ENCODE results near the genes PKD2L1, SCD and SEMA4G.

GRCh38 chr10:100329982-100330231, at the start of gene PKD2L1:
Gene PKD2L1, minus strand, starts transcription at chr10:100330228.
- PRO-cap, 2 experiments, result no peak in any of the 2 experiments

DNA sequence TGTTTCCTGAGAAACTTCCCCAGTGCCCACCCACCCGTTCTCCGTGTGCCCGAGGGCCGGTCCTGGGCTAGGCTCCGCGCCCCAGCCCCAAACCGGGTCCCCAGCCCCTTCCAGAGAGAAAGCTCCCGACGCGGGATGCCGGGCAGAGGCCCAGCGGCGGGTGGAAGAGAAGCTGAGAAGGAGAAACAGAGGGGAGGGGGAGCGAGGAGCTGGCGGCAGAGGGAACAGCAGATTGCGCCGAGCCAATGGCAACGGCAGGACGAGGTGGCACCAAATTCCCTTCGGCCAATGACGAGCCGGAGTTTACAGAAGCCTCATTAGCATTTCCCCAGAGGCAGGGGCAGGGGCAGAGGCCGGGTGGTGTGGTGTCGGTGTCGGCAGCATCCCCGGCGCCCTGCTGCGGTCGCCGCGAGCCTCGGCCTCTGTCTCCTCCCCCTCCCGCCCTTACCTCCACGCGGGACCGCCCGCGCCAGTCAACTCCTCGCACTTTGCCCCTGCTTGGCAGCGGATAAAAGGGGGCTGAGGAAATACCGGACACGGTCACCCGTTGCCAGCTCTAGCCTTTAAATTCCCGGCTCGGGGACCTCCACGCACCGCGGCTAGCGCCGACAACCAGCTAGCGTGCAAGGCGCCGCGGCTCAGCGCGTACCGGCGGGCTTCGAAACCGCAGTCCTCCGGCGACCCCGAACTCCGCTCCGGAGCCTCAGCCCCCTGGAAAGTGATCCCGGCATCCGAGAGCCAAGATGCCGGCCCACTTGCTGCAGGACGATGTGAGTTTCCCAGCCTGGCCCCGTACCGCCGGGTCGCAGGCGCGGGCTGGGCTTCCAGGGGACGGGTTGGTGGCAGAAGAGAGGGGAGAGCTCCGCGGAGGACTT, at the start of gene SCD:
SCD (plus strand) TSS at position 472 of the 875 bp plus-strand sequence.
- PRO-cap, 2 experiments, result peak in 2 of 2 experiments; most common plus-strand start position 349 of the sequence (in 2); most common minus-strand start position 179 of the sequence (in 1)

GRCh38 chr10:100739688-100740463, 5.5 kb upstream of the PAX2 start:
- PRO-cap, 2 experiments, result no peak in any of the 2 experiments

GRCh38 chr10:100745966-100746389, 596 bp downstream of the PAX2 start:
- PRO-cap, 2 experiments, result no peak in any of the 2 experiments

DNA sequence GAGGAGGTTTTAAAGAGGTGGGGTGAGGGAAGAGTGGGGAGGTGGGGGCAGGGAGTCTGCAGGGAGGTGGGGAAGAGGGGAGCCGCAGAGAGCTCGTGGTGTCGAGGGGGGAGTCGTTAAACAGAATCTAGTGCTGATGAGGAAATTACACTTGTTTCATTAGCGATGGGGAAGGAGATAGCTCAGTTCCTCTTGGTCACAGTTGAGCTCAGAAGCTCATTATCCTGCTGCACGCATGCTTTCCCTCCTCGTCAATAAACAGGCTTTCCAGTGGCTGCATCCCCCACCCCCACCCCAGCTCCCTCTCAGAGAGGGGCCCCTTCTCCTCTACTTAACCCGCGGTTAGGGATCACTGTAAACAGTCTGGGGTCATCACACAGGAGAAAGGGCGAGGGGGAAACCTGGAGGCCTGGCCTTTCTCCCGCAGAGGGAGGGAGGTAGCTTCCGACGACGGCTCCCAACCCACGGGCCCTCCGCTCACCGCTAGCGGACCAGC, 80.6 kb downstream of the PAX2 start:
- PRO-cap, 2 experiments, result no peak in any of the 2 experiments

DNA sequence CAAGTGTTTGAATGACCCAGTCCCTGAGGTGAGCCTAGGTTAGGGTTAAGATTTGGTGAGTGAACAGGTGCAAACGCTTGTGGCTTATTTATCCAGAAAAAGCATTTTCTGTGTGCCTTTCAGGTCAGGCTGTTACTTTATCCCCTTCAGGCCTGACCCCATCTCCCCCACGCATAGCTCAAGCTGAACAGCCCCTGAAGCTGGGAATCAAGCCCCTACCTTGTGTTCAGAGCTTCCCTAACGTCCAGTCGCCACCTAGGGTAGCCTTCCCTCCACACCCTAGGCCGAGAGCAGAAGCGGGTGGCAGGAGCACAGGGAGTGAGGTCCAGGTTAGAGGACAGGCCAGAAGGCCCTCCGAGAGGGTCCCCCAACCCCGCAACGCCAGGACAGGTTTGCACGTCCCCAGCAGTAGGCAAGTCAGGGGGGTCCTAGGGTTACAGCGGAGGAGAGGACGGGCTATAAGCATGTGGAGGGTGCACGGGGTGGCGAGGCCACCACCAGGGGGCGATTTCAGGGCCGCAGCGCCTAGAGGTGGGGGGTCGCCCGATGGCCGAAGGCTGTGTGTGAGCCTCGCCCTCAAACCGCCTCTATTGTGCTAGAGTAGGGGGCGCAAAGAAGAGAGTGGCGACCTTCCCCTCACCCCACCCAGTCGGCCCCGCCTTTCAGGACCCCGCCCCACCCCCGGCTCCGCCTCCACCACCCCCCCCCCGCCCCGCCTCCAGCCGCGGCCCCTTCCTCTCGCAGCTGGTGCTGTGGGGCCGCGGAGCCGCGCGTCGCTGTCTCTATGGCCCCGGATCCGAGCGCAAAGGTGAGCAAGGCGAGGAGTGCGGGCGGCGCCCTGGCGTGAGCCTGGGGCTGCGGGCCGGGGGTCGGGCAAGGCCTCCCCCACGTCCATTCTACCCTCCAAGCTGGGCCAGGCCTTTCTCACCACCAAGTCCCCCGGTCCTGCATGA, at the start of gene SEMA4G:
SEMA4G (plus strand) TSS at position 721 of the 953 bp plus-strand sequence.
- PRO-cap, 2 experiments, result peak in 1 of 2 experiments; most common plus-strand start position 779 of the sequence (in 1)

DNA sequence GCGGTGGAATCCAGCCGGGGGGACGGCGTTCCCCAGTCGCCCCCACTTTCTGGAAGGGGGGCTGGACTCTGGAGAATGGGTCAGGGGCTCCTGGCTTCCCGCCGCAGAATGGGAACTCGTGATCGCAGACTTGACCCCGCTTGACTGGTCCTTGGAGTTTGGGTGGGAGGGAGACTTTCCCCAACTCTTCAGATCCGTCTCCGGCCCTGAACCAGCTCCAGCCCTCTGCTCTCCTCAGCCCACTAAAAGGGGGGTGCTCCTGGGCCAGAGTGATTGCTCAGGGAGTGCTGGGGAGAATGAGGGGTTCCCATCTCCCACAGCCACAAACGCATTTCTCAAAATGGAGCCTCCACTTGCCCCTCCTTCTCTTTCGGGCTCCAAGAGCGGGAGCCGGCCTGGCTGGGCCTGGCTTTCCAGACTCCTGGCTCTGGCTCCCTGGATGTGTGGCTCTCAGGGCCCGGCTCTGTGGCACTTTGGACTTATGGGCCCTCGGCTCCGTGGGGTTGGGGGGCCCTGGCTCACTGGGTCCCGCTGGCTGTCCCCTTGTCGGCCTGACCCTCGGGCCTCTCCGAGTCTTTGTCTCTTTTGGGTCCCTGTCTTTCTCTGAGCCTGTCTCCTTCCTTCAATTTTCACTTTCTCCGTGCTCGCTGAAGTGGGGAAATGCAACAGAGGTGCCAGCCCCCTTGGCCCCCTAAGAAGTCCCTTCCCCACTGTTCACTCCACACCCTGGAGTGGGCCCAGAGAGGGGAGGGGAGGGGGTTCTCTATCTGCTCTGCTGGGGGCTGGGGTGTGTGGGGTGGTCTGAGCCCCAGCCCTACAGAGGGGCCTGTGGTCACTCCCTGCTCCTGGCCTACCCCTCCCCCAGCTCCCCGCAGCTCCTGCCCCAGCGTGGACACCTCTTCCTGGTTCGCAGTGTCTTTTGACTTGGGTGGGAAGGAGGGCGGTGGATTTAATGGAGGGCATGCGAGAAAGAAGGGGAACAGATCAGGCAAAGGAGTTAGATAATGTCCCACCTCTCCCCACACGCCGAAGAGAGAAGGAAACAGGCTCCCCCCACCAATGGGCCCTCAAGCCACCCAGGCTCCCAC, 739 bp downstream of the LZTS2 start:
- PRO-cap, 2 experiments, result no peak in any of the 2 experiments

GRCh38 chr10:101005192-101005774, 5.7 kb downstream of the LZTS2 start:
- PRO-cap, 2 experiments, result no peak in any of the 2 experiments

GRCh38 chr10:101046678-101047099, 15.1 kb upstream of the KAZALD1 start:
- PRO-cap, 2 experiments, result no peak in any of the 2 experiments

- PRO-cap, 2 experiments, result peak in 2 of 2 experiments; most common plus-strand start chr10:101121535 (in 1); most common minus-strand start chr10:101121512 (in 2)
Observed at GRCh38 chr10:101121328-101121910, 9.7 kb upstream of the TLX1 start.

DNA sequence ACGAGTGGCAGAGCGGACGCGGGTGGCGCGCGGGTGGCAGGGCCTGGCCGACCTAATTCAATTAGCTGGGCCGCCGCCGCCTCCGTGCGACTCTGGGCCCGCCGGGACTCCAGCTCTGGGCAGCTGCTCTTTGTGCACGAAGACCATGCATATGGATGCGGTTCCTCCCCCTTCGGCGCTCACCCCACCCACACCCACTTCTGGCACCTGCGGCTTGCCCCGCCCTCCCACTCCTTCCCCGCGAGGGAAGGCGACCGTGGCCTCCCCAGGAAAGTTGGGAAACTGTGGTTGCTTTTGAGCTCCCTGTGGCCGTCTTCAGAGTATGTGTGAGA, 7.6 kb upstream of the TLX1 start:
- PRO-cap, 2 experiments, result no peak in any of the 2 experiments

DNA sequence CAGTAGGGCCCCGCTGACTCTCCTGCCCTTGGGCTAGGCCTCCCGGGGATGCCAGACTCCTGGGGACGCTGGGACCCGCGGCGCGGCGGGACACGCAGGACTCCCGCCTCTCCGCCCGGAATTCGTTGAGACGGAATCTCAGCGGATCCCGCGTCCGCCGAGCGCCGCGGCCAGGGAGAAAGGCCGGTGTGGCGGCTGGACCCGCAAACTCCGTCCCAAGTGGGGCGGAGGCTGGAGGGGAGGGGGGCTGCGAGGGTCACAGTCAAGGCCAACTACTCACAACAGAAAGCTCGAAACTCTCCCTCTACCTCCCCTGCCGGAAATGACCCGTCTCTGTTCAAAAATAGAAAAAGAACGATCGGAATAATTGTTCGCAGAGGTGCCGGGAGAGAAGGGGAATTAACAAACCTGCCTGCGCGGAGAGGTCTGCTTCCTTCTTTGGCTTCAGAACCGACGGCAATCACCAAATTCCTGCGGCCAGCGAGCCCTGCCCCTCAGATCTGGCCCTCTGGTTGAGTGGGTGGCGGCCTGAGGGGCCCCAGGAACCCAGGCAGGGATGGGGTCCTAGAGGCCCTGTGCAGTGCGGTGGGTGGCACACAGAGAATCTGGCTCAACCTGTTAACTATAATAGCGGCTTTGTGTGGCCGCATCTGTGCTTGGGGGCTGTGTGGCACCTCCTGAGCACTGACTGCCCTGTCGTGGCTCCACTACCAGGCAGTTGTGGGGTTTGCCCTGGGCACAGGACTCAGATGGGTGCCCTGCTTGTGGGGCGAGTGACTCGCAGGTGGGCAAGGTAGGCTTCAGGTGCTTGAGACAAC, 9.4 kb downstream of the TLX1 start:
- PRO-cap, 2 experiments, result no peak in any of the 2 experiments

DNA sequence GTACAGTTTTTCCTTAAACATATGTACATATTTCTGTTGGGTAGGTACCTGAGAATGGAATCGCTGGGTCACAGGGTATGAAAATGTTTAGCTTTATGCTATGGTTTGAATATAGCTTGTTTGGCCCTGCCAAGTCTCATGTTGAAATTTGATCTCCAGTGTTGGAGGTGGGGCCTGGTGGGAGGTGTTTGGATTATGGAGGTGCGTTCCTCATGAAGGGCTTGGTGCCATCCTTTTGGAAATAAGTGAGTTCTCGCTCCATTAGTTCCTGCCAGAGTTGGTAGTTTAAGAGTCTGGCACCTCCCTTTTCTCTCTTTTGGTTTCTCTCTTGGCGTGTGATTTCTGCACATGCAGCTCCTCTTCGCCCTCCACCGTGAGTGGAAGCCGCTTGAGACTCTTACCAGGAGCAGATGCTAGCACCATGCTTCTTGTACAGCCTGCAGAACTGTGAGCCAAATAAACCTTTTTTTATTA, 14.0 kb downstream of the BTRC start:
- PRO-cap, 2 experiments, result no peak in any of the 2 experiments

DNA sequence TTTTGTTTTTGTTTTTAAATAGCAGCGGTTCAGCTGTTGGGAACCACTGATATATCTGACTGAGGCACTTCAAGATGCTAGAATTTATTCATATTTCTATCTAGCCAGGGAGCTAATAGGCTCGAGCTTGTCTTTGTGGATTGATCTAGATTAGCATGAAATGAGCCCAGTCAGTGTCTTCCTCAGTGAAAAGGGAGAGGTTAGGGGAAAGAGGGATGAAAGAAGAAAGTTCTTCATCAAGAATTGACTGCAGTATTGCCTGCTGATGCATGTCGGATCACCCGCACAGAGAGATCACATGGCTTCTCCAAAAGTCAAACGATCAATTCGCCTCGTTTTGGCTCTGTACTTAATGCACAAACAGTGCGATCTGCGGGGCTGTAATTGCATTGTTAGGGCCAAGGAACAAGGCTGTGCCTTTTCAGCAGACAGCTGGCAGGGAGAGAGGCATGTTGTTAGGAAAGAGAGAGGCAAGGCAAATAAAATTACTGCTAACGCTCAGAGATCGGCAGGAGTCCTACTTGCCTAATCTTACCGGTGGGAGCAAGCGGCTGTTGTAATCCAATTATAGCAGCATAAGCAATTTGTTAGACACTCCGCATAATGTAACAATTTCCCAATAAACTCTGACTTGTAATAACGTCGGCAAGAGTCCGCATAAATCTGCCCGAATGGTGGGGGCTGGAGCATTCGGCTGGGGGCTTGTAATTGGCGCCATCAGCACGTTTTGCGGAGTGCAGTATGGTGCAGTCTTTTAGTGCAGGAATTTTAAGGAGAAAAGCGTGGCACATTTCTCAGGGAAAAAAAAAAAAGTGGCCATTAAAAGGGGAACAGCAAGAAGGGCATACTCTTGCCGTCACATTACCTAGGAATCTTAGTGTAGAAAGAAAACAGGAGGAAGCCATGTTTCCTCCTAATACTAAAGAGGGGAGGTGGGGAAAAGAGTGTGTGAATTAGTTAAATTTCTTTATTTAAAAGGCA, 102.1 kb downstream of the POLL start:
- PRO-cap, 2 experiments, result no peak in any of the 2 experiments

- PRO-cap, 2 experiments, result no peak in any of the 2 experiments
Observed at GRCh38 chr10:101570117-101570682, 17.9 kb downstream of the POLL start.

DNA sequence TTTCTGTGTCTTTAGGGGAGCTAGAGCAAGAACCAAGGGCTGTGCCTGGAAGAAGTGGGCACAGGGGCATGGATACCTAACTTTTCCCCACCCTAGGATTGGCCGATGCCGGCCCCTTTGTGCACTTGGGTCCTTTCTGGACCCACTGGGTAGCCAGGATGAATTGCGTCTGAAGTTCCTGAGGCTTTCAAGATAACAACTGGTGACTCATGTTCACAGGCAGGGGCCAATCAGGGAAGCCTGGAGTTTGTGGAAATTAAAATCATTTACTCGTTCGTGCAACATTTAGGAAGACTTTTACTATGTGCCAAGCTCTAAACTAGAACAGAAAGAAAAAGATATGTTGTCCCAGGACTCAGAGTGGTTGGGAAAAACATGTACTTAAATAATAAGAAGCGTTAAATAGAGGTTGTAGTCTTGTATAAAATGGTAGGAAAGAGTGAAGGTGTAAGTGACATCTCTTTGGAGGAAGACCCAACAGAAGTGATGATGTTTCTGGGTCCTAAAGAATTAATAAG, 882 bp downstream of the DPCD start:
- PRO-cap, 2 experiments, result no peak in any of the 2 experiments

DNA sequence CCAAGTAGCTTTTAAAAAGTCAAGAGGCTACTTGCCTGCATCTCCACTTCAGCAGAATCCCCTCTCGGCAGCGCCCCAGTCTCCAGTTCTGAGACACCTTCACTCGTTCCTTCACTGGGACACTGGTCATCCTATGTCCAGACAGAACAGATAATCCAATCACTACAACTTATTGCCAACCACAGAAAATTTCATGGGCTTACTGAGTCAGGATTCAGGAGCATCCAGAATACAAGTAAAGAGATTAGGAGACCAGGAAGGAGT, 18.7 kb downstream of the FBXW4 start:
- PRO-cap, 2 experiments, result no peak in any of the 2 experiments

GRCh38 chr10:101809888-101811194, 7.9 kb downstream of the OGA start:
- PRO-cap, 2 experiments, result no peak in any of the 2 experiments

- PRO-cap, 2 experiments, result peak in 2 of 2 experiments; most common plus-strand start chr10:101816016 (in 2); most common minus-strand start chr10:101815808 (in 1)
Observed at GRCh38 chr10:101815550-101816229, 2.6 kb downstream of the OGA start.

- PRO-cap, 2 experiments, result peak in 1 of 2 experiments; most common plus-strand start chr10:101840371 (in 1); most common minus-strand start chr10:101840153 (in 1)
Observed at GRCh38 chr10:101839308-101840526, 3.9 kb downstream of the KCNIP2 start.